Measurements from ENCODE around the genes CCDC153, RNF26 and C1QTNF5.

DNA sequence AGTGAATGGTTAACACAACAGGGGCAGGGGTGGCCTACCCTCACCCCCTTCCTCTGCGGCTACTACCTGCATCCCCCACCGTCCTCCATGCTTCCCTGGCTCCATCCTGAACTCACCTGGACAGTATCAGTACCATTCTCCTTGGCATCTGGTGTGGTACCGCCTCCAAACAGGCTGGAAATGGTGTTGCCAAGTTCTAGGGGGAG lies 7.7 kb downstream of the HYOU1 start:
- PRO-cap, result no peak

DNA sequence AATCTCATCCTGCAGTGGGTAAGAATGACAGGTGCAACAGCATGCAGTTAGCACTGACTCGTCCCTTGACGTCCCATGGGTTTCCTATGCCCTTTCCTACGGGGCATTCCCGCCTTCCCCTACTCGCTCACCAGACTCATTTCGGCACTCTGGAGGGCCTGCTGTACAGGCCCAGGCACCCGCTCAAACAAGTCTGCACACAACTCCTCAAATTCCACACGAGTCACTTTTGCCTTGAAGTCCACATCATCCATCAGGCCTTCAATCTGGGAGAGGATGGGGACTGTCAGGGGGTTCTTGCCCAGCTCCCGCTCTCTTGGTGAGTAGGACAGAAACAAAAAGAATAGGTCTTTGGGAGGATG lies 4.9 kb downstream of the HYOU1 start:
- PRO-cap, result no peak

- PRO-cap, result no peak
Observed at GRCh38 chr11:119091776-119092868, 3.1 kb downstream of the H2AX start.

- PRO-cap, result no peak
Observed at GRCh38 chr11:119113289-119114058, 6.3 kb downstream of the C2CD2L start.

DNA sequence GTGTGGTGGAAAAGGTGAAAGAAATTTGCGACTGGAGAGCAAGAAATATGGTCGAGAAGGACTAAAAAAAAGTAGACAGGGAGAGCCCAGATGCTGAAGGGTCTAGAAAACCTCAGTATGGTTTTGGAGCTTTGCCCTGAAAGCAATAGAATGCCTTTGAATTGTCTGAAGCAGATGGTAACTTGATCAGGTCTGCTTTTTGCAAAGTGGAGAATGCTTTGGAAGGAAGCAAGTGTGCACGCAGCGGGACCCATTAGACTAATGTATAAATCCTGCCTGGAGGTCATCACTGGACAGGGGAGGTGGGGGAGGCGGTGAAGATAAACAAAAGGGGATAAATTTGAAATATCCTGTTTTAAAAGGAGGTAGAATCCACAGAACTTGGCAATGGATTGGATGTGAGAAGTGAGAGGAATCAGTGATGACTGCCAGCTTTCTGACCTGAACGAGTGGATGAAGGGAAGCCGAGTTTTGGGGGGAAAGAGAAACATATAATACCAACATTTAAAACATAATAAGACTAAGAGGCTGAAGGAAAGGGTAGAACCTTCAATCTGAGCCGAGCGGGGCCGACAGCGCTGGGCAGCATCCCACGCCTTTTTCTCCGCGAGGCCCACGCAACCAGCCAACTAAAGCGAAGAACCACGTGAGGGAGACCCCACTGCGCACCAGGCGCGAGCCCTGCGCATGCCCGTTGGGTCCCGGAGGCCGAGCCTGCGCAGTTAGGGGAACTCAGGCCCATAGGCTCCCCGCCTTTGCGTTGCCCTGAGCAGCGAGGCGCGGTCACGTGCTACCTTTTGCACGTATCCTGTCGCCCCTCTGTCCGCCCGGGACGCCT lies 544 bp upstream of the HINFP start:
- PRO-cap, result bidirectional peak, plus-strand start outside the sequence, minus-strand start at position 605 of the sequence

GRCh38 chr11:119175483-119175979 lies 7.0 kb downstream of the NLRX1 start:
- PRO-cap, result no peak

DNA sequence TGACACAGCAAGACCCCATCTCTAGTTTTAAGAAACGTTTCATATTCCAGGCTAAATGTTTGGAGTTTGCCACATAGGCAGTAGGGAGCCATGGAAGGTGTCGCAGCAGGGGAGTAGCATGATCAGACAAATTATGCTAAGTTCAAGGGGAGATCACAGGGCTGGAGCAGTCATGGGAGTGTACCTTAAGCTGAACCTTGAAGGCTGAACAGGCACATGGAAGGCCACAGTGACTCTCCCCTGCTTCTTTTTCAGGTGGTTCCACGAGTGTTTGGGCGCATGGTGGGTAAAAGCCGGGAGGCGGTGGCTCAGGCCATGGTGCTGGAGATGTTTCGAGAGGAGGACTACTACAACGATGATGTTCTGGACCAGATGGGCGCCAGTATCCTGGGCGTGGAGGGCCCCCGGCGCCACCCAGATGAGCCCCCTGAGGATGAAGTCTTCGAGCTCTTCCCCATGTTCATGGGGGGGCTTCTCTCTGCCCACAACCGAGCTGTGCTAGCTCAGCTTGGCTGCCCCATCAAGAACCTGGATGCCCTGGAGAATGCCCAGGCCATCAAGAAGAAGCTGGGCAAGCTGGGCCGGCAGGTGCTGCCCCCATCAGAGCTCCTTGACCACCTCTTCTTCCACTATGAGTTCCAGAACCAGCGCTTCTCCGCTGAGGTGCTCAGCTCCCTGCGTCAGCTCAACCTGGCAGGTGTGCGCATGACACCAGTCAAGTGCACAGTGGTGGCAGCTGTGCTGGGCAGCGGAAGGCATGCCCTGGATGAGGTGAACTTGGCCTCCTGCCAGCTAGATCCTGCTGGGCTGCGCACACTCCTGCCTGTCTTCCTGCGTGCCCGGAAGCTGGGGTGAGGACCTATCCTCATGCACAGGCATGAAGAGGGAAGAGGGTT lies 5.6 kb upstream of the NHERF4 start:
- PRO-cap, result no peak

DNA sequence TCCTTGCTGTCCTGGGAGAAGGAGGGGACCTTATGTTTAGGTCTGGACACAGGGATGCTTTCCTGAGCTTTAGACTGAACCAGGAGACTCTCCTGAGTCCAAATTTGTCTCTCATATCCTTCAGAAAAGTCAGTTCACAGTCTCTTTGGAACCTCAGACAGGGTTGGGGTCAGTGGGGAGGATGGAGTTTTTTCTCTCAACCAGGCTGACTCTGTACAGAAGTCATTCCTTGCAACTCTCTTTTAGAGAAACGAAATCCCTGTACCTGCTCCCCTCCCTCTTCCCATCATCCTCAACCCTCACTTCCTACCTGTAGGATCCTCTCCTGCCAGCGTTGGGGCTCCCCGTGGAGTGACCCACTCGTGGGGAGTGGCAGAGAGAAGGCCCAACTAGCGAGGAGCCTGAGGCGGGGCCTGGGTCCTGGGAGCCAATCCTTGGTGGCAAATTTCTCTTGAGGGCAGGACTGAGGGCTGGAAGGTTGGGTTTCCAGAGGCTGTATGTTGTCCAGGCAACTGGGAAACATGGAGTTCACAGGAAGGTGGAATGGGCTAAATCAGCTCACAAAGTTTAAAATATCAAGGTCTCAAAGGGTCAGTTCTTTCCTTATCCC lies at the start of gene CCDC153:
CCDC153 (minus strand) TSS at position 353 of the 610 bp plus-strand sequence.
- PRO-cap, result no peak

DNA sequence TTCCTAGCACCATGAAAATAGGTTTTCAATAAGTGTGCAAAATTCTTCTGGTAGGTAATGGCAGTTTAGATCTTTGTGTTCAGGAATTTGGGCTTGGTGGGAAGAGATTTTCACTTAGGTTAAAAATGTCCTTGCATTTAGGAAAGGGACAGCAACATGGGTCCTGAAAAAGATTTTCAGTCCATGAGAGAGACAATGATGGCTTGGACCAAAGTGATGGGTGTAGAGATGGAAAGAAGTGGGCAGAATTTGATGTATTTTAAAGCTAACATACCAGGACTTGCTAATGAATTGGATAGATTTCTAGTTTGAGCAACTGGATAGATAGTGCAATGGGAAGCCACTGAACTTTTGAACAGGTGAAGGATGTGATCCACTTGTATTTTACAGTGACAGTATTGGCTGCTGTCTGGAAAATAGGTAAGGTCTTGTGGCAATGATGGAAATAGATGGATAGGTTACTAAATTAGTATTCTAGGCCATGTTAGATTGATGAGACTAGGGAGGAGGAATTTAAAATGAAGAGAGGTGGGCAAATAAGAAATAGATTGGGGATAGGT lies 35.6 kb downstream of the CBL start:
- PRO-cap, result no peak

DNA sequence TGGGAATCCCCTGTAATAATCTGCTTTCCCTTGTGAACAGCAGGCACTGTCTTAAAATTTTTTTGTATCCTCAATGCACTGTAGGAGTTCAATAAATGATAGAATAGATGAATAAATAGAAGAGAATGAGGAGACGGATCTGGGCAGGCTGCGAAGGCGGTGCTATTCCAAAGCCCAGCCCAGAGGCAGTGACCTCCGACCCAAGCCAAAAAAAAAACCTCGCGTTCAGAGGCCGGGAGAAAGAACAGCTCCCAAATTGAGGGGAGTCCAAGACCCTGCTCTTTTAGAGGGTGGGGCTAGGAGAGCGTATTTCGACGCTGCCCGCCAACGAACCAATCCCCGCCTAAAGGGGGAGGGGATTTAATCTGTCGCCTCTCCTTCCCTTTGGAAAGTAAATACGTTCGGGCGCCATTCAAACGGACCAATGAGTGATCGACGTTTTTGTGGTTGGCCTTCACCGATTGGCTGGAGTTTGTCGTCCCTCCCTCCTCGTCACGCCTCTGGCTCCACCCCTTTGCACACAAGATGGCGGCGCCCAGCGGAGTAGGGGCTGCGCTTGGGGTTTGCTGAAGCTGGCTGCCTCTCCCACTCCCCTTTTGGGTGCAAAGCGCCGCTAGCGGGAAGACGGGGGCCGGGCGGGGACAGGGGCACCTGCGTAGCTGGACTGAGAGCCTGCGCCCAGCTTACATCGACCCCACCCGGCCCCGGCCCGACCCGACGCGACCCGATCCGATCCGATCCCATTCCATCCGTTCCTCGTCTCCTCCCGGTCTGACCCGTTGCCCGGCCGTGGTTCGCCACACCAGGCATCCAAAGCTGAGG lies at the start of gene RNF26:
RNF26 (plus strand) TSS at position 519 of the 822 bp plus-strand sequence.
- PRO-cap, result bidirectional peak, plus-strand start at position 536 of the sequence, minus-strand start at position 246 of the sequence

DNA sequence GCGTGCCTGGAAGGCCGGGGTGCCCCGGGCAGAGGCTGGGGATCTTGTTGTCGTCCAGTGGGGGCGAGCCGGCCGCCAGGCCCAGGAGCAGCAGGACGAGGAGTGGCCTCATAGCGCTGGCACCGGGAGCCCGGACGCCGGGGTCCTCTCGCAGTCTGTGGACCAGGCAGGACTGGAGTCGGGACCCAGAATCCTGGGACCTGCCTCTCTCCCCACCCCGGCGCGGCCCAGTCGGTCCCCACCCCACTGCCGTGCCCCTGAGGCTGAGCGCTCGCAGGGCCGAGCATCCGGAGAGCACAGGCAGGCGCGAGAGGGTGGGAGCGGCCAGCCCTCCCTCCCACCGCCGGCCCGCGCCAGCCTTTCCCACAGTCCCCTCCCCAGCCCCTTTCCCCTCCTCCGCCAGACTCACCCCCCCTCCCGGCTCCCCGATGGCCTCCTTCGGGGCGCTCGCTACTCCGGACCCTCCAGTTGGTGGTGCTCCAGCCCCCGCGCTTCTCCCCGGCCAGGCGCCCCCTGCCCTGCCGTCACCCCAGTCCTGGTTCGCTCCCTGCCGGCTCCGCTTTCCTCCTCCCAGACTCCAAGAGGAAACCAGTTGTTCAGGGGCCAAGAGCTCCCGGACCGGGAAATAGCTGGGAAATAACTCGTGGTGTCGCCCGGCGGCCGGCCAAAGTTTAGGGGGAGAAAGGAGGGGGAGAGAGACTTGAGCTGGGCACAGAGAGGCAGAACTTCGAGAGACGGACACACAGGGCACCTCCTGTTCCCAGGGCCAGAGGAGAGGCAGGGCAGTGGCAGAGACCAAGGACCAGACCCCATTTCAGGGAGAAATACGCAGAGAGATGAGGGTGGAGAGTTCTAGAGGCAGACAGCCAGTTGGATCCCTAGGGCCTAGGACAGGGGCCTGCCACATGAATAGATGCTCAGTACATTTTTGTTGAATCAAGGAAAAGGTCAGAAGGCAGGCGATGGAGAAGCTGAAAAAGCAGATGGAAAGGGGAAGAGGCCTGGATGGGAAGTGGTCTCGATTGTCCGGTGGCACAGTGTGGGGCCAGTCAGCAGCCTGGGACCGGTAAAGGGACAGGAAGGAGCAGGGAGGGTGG lies at the start of gene C1QTNF5:
C1QTNF5 (minus strand) TSS at position 598 of the 1,097 bp plus-strand sequence.
- PRO-cap, result bidirectional peak, plus-strand start at position 299 of the sequence, minus-strand start at position 259 of the sequence; bidirectional peak, plus-strand start at position 722 of the sequence, minus-strand start at position 579 of the sequence

DNA sequence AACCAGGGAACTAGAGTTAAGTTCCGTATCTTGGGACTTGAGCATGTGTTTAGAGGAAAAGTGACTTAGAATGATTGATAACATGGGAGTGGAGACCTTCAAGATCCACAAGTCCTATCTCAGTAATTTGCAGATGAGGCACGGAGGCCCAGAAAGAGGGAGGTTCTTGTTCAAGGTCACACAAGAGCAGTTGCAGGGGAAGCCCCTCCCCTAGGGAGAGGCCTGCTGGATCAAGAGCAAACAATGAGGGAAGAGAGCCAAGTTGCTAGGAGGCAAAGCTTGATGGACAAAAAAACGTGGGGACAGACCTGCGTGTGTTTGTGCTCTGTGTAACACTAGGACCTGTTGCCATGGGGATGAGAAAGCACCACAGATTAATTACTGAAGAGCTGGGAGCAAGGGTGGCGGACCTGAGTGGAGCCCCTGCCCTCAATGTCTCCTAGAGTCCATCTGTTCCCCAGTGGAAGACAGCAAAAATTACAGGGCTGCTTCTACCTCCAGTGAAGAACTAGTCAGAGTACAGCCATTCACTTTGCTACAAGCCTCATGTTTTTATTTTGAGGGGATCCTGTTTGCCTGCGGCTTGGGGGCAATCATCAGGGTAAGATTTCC lies 6.4 kb upstream of the MFRP start:
- PRO-cap, result no peak

DNA sequence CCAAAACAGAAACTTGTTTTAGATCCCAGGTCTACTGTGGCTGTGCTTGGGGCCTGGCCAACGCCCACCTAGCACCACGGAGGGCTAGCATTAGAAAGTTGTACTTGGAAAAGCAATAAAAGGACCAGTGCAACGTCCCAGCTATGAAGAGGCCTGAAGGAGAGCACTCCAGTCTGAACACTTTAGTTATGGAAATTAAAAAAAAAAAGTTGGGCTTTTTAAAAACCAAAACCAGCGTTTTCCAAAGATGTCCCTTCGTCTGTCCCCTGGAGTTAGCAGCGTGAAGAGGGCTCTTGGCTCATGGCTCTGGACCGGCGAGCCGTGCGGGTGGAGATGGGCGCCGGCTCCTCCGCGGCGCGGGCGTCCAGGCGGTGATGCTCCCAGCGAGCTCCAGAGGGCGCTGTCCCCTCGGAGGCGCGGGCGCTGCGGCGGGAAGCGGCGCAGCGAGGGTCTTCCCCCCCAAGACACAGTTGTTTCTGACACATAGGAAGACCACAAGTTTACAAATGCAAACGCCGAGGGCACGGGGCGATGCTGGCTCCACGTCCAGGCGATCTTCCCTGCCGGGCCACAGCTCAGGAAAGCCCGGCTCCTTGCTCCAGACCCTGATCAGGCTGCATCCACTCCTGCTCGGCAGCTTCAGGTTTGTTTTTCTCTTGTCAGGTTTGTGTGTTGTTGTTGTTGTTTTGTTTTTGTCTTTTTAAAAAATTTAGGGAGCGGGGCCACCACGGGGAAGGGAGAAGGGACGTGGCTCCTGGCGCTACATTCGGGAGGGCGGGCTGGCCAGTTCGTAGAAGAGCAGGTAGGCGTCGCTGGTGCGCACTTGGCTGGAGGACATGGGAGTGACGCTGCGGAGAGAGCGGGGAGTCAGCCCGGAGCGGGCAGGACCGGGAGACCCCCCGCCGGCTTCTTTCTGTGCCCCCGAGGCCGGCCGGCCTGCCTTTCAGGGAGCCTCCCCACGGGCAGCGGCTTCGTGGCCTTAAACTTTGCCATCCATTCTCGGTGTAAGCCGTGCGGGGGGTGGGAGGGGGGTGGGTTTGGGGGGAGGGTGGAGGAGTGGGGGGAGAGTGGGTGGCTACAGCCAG lies 9.9 kb upstream of the MFRP start:
- PRO-cap, result unidirectional peak, minus-strand start at position 468 of the sequence; bidirectional peak, plus-strand start at position 841 of the sequence, minus-strand start at position 613 of the sequence

DNA sequence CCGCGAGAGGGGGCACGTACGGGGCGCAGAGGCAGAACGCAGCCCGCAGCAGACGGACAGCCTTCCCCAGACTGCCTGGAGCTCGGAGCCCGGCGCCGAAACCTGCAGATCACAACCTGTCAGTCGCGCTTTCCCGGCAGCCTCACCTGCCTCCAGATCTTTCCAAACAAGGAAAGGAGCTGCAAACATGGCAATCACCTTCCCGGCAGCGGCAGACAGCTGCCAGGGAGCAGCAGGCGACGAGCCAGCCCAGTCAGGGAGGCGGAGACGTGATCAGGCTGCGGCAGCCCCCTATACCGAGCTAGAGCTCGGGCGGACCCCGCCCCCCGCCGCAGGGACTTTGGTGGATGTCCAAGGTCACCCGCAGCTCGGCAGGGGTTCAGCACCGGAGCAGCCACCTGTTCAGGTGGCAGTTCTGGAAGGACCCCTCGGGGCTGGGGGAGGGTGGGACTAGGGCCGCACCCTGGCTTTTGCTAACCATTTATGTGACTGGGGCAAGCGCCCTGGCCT lies 143.9 kb downstream of the NECTIN1 start:
- PRO-cap, result no peak

- PRO-cap, result no peak
Observed at GRCh38 chr11:119617916-119618984, 110.8 kb downstream of the NECTIN1 start.

- PRO-cap, result no peak
Observed at GRCh38 chr11:119664866-119665441, 64.0 kb downstream of the NECTIN1 start.

DNA sequence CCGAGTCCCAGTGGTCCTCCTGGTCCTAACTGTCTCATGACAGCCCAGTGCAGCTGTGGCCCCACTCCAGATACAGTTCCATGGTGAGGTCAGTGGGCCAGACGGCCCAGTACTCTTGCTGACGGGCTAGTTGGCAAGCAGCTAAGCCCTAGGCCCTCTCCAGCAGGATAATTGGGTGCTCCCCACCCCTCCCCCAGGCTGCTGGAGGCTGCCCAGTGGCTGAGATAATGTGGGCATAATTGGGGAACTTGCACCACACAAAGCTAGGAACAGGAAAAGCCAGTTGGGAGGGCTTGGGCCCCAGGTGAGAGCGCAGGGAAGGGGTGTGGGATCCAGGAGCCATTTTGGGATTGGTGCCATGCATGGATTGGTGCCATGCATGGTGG lies 48.0 kb downstream of the NECTIN1 start:
- PRO-cap, result no peak

DNA sequence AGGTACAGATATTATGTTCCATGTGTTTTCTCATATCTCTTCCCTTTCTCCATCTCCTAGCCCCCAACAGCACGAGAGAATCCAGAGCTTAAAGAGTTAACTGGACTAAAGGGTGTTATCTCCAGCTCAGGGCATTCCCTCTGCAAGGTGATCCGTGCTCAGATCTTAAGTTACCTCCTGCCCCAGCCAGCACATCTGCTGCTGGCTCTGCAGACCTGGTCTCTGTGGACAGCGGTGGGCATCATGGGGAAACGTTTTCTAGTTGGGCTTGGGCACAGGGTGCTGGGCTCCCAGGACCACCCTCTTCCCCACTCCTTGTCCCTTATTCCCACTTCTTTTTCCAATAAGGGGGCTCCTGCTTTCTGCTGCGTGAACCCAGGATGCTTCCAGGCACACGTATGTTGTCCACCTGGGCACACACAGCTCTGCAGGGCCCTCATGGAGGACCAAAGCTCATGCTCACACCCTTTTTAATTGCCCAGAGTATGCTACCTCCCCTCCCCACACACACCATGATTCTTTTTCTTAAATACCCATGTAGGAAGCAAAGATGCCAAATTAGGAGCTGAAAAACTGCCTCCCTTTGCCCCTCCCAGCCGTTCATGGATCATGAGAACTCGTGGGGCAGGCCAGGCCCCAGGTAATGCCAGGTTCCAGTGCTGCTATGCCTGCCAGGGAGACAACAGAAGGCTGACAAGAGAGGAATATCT lies 5.2 kb downstream of the NECTIN1 start:
- PRO-cap, result no peak

GRCh38 chr11:119752865-119753413 lies 23.9 kb upstream of the NECTIN1 start:
- PRO-cap, result no peak

- PRO-cap, result no peak
Observed at GRCh38 chr11:119888323-119888522, 159.2 kb upstream of the NECTIN1 start.

All from trachea (tissue), 1 donor.